ENCODE measurements around a stretch of chr4.

DNA sequence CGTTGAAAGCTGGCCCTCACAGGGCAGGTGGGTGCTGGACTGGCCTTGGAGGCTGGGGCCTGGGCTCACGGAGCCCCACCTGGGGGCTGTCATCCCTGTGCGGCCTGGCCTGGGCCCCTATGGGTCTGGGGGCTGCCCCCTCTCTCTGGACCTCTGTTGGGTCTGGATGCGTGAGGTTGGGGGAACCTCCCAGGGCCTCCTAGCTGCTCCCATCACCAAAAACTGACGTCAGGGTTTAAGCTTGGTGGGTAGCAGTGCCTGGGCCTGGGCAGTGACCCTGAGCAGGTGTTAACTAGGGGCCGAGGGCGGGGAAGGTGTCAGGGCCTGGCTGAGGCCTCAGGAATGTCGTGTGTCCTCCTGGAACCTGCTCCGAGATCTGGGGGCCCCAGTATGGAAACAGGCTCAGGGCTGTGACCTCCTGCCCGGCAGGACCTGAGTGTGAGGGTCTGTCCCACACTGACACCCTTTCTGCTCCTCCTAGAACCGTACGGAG is 529 bp downstream of the HGFAC start:
- PRO-cap: no peak
CAGE:
- cytosol, long polyA plus RNA: no peak
- long polyA plus RNA: no peak
- nucleus, long polyA plus RNA: no peak

DNA sequence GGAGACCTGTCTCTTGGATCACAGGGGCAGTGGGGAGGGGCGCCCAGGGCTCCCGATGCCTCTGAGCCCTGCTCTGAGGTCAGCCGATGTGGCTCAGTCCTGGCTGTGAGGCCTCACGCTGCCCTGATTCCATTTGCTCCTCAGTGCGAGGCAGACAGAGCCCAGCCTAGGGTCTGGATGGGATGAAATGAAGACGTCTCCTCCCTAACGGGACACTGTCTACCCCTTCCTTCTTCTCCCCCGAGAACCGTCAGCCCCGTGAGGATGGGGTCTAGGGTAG is 1.1 kb upstream of the DOK7 start:
- PRO-cap: no peak
CAGE:
- cytosol, long polyA plus RNA: no peak
- long polyA plus RNA: no peak
- nucleus, long polyA plus RNA: no peak

DNA sequence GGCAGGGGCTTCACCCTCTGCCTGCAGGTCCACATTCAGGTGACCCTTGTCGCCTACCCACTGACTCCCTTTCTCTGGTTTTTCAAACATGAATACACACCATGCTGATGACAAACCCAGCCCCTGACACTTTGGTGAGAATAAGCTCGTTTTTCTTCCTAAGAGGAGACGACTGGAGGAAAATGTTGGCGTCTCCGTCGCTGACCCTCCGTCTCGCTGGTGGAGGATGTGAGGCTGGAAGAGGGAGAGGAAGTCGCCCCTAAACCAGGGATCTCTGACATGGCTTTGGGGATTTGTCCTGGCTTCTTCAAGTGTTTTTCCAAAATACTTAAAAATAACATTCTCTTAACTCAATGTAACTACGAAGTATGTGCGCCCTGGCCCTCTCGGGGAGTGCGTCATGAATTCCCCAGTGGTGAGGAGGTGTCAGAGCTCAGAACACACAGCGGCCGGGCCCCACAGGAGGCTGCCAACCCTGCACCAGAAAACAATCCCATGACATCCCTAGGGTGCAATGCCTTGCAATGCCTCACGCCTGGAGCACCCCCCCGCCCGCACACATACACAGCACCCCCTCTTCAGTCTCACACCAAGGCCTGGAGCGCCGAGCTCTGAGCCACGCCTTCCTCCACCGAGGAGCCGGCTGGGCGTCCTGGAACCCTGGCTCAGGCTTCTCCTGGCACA is 108.5 kb upstream of the ADRA2C start:
- PRO-cap: no peak
CAGE:
- cytosol, long polyA plus RNA: no peak
- long polyA plus RNA: no peak
- nucleus, long polyA plus RNA: no peak

- PRO-cap: no peak
CAGE:
- cytosol, long polyA plus RNA: no peak
- long polyA plus RNA: no peak
- nucleus, long polyA plus RNA: no peak
Measured at GRCh38 chr4:3679635-3680220, 86.5 kb upstream of the ADRA2C start.

- PRO-cap: no peak
CAGE:
- cytosol, long polyA plus RNA: no peak
- long polyA plus RNA: no peak
- nucleus, long polyA plus RNA: no peak
Measured at GRCh38 chr4:3707898-3708641, 58.1 kb upstream of the ADRA2C start.

DNA sequence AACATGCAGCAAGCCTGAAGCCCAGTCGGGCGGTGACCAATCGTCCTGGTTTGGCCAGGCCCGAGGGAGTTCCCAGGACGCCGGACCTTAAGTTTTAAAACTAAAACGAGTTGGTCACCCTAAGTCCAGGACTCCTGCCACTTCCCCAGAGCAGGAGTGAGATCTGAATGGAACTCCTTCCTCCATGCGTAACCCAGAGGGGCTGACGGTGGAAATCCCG is 294 bp downstream of the LYAR start:
- PRO-cap: no peak
CAGE:
- cytosol, long polyA plus RNA: no peak
- long polyA plus RNA: no peak
- nucleus, long polyA plus RNA: no peak

DNA sequence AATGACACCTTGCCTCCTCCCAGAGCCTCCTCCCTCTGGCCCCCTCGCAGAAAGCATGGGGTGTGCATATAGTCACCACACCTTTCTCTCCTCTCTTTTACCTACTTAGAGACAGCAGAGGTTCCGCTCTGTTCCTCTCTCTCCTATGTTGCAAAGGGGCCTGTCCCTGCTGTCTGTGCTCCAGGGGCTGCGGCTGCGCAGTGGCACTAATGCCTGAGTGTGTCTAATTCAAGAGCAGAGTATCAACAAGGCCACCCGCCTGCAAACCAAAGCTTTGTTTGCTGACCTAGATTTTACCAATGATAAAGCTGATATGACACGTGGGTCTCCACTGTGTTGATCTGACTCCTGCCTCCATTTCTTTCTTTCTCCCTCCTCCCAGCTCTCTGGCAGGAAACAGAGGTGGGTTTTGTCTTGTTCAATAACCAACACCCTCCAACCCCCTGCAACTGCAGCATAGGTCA is 74.9 kb downstream of the NSG1 start:
- PRO-cap: no peak
CAGE:
- cytosol, long polyA plus RNA: no peak
- long polyA plus RNA: no peak
- nucleus, long polyA plus RNA: no peak

- PRO-cap: no peak
CAGE:
- cytosol, long polyA plus RNA: no peak
- long polyA plus RNA: no peak
- nucleus, long polyA plus RNA: no peak
Measured at GRCh38 chr4:4575105-4576060, 33.5 kb upstream of the STX18 start.

- PRO-cap: no peak
CAGE:
- cytosol, long polyA plus RNA: no peak
- long polyA plus RNA: no peak
- nucleus, long polyA plus RNA: no peak
Measured at GRCh38 chr4:4851728-4851971, 7.8 kb upstream of the MSX1 start.

DNA sequence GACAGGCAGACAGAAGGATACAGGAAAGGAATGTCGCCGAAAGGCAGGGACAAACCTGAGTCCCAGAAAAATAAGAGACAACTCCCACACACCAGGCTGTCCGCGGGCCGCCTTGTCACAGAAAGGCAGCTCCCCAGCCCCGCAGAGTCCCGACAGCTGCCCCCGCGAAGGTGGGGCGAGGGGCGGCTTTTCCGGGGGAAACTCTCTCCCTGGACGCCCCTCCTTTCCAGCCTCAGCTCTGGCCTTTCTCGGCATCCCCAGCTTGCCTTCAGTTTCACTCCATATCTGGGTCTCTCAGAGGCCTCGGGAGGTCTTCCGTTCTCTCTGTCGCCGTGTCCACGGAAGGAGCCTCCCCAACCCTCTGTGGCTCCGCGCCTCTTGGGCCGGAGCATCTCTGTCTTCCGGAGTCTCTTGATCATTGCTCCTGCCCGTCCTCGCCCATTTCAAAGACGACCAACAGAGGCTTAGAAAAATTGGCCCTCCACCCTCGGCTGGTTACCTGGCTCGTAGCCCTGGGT is 6.1 kb upstream of the MSX1 start:
- PRO-cap: no peak
CAGE:
- cytosol, long polyA plus RNA: no peak
- long polyA plus RNA: no peak
- nucleus, long polyA plus RNA: no peak

DNA sequence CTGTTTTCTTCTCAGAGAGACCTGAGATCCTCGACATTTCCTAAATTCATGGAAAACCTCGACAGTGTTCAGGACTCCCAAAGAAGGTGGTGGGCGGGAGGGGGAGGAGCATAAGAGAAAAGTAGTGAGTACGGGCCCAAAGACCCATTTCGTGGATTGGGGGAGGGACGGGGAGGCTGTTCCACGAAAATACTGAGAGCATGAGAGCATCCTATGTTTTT is 5.7 kb upstream of the MSX1 start:
- PRO-cap: no peak
CAGE:
- cytosol, long polyA plus RNA: no peak
- long polyA plus RNA: no peak
- nucleus, long polyA plus RNA: no peak

GRCh38 chr4:5204668-5205310 is 153.5 kb downstream of the STK32B start:
- PRO-cap: no peak
CAGE:
- cytosol, long polyA plus RNA: no peak
- long polyA plus RNA: no peak
- nucleus, long polyA plus RNA: no peak

DNA sequence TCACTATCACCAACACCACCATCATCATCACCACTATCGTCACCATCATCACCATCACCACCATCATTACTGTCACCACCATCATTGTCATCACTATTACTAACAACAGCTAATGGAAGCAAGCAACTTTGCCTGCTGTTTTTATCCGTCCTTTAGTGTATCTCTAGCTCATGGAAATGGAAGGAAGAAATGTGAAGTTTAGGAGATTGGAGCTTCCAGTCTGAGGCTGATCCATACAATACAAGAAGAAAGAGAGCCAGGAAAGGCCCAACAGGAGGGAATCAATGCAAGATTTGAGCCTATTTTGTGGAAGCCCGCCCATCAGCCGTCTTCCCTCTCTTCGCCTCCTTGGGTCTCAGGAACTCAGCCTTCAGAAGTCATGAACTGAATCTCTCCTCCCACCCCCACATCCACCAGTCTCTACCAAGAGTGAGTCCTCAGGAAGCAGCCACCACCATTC is 72.6 kb downstream of the CRMP1 start:
- PRO-cap: no peak
CAGE:
- cytosol, long polyA plus RNA: no peak
- long polyA plus RNA: no peak
- nucleus, long polyA plus RNA: no peak

- PRO-cap: no peak
CAGE:
- cytosol, long polyA plus RNA: no peak
- long polyA plus RNA: no peak
- nucleus, long polyA plus RNA: no peak
Measured at GRCh38 chr4:5956176-5957014, 63.5 kb upstream of the CRMP1 start.

GRCh38 chr4:6267500-6268023 is 2.1 kb upstream of the WFS1 start:
- PRO-cap: no peak
CAGE:
- cytosol, long polyA plus RNA: no peak
- long polyA plus RNA: no peak
- nucleus, long polyA plus RNA: no peak

- PRO-cap: no peak
CAGE:
- cytosol, long polyA plus RNA: no peak
- long polyA plus RNA: no peak
- nucleus, long polyA plus RNA: no peak
Measured at GRCh38 chr4:6324618-6325586, 55.3 kb downstream of the WFS1 start.

DNA sequence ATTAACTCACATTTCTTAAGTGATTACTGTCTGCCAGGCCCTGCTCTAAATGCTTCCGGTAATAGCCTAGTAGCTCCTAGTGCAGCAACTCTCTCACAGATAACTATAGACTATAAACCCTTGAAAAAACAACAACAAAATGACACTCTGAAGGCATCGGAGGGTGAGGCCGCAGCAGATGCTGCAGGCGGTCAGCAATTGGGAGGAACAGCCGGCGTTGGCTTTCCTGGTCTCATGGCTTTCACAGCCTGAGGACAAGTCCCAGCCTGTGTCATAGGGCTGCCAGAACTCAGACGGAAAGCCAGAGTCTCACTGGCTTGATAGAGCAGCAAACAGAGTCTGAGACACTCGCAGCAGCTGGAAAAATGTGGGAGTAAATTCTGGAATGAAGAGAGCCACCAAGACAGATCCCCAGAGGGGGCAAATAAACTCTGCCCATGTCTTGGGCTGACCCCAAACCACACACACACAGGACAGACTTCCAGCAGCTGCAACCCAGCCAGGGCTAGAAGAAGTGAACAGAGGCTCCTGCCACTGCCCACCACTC is 86.3 kb downstream of the PPP2R2C start:
- PRO-cap: no peak
CAGE:
- cytosol, long polyA plus RNA: no peak
- long polyA plus RNA: no peak
- nucleus, long polyA plus RNA: no peak

GRCh38 chr4:6658294-6659201 is 15.3 kb upstream of the ENSG00000170846 start:
- PRO-cap: no peak
CAGE:
- cytosol, long polyA plus RNA: no peak
- long polyA plus RNA: no peak
- nucleus, long polyA plus RNA: no peak

DNA sequence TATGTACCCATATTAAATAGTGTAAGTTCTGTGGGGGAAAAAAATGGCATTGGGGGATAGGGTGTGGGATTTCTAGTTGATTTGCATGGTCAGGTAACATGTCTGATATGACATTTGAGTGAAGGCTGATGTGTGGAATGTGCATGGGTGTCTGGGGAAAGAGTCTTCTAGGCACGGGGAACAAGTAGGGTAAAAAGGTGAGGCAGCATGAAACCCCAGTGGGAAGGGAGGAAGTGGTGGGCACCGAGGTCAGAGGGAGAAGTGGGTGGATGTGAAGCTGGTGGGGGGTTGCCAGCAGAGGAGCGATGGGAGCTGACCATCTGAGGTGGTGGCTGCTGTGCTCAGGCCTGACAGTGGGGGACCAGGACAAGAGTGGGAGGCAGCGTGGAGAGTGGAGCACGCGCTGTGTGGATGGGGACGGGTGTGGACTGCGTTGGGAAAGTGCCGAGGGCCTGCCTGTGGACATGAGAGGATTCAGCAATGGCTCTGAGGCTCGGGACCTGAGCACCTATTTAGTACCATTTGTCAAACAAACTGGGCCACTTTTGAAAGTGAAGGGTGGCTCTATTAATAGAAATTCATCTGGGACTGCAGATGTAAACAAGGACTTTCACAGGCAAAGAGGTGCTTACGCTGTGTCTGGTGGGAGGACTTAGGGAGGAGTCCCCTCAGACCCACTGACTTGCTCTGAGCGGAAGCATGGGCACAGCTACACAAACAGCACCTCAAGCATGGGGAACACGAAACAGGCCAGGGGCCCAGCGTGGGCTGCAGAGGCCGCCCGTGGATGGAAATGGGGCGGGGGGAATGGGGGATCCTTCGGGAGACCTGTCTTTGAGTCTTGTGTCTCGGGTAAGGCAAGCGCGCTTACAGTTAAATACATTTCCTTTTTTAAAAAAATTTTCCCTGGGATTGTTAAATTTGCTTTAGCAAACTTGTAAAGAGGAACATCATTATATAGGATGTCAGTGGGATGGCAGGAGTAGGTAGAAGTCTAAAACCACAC is 3.1 kb downstream of the ENSG00000170846 start:
- PRO-cap: no peak
CAGE:
- cytosol, long polyA plus RNA: no peak
- long polyA plus RNA: no peak
- nucleus, long polyA plus RNA: no peak

GRCh38 chr4:6688745-6689973 is 4.5 kb upstream of the S100P start:
- PRO-cap: bidirectional peak, plus-strand start at chr4:6689821, minus-strand start at chr4:6689672
CAGE:
- cytosol, long polyA plus RNA: no peak
- long polyA plus RNA: no peak
- nucleus, long polyA plus RNA: no peak

Measured in A549 (cell line).